Mesenchymal stem cell of the bone marrow (primary cell): Measurements from ENCODE around the genes SKIDA1 and EBLN1.

DNA sequence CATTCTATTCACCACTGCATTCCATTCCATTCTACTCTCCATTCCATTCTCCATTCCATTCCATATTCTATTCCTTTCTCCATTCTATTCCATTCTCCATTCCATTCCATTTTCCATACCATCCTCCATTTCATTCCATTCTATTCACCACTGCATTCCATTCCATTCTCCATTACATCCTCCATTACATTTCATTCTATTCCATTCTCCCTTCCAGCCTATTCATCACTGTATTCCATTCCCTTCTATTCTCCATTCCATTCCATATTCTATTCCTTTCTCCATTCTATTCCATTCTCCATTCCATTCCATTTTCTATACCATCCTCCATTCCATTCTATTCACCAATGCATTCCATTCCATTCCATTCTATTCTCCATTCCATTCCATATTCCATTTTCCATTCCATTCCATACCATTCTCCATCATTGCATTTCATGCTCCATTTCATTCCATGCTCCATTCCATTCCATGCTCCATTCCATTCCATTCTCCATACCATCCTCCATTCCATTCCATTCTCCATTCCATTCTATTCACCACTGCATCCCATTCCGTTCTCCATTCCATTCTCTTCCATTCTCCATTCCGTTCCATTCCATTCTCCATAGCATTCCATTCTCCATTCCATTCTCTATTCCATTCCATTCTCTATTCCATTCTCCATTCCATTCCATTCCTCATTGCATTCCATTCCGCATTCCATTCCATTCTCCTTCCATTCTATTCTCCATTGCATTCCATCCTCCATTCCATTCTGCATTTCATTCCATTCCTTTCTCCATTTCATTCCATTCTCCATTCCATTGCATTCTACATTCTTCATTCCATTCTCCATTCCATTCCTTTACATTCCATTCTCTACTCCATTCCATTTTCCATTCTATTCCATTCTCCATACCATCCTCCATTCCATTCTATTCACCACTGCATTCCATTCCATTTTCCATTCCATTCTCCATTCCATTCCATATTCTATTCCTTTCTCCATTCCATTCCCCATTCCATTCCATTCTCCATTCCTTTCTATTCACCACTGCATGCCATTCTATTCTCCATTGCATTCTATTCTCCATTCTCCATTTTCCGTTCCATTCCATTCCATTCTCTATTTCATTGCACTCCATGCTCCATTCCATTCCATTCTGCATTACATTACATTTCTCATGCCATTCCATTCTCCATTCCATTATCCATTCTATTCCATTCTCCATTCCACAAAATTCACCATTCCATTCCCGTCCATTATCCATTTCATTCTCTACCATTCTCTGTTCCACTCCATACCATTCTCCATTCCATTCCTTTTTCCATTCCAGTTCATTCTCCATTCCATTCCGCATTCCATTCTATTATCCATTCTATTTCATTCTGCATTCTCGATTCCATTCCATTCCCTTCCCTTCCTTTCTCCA, 83.9 kb downstream of the NSUN6 start:
- CAGE, long polyA plus RNA, result no peak

DNA sequence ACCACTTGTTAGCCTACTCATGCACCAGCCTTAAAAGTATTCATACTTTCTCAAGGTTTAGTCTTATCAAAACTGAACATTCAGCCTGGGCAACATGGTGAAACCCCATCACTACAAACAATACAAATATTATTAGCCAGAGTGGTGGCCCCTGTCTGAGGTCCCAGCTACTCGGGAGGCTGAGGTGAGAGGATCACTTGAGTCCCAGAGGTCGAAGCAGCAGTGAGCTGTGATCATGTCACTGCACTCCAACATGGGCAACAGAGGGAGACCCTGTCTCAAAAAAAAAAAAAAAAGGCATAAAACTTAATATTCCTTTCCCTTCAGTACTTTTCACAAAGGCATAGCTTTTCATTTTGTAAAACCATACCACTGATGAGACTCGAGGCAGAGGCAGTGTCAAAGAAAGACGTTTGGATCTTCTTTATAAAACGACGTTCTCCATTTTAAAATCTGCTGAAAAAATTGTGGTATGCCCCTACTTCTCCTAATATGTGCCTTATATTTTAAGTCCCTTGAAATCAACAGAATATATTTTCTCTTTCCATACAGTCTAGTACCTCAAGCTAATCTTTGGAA, 1.9 kb downstream of the NSUN6 start:
- CAGE, long polyA plus RNA, result no peak

DNA sequence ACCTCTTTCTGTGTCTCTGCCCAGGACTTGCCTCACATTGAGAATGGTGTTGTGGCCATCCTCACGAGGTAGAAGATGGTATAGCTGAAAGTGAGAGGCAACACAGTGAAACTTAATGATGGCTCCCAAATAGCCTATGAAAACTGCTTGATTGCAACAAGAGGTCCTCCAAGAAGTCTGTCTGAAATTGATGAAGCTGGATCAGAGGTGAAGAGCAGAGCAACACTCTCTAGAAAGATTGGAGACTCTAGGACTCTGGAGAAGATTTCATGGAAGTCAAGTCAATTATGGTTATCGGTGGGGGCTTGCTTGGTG, 78.2 kb downstream of the ARL5B start:
- CAGE, long polyA plus RNA, result no peak

- CAGE, long polyA plus RNA, result no peak
Measured at GRCh38 chr10:18910089-18910434, 138.5 kb upstream of the MALRD1 start.

DNA sequence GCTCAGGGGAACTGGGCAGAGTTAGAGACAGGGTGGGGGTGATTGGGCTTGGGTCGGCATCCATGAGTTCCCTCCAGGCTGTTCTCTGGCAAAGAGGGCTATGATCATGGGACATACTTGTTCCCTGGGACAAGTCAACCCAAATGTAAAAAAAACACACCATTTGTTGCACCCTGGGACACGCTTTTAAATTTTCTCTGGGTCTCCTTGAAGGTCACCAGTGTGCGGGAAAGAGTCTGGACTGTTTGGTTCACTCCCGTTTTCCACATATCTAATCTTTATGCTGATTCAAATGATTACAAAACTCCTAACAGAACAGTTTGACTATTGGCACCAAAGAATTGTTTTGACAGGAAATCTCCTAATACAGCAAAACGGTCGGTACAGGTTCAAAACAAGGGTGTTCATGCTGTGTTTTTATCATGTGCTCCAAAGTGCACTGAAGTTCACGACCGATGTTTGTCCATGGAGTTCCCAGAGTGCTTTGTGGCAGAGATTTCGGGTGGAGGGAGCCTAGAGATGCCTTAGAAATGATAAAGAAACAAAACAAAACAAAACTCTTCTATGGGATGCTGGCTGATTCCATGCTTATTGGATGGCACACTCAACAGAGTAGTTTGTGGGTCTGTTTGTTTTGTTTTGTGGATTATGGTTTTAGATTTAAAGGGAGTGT, 56.6 kb downstream of the PLXDC2 start:
- CAGE, long polyA plus RNA, result no peak

DNA sequence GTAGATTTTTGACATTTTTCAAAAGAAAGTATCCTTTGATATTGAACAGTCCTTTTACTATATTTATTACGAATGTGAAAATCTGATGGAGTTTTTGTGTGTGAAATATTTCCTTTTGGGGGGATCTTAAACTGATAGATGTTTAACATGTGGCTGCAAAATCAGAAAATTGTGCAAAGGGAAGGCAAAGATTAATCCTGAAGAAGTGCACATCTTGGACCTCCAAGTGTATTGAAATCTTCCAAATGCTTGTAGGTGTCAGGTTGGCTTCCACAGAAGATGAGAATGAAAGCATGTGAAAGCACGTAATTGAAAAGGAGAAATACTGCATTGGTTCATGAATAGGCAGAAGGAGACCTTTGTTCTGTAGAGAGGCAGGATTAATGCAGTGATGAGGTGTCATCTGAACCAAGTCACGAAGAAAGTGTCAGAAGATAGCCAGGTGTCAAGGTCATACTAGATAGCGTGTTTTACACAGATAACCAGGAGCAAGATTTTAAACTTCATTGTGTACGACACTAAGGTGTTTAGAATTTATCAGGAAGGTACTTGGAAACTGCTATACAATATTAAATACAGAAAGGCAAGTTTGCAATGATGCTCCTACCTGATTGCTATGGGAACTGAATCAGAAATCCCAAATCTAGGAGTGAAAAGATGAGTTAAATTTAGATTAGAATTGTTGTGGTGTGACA, 193.2 kb downstream of the PLXDC2 start:
- CAGE, long polyA plus RNA, result no peak

DNA sequence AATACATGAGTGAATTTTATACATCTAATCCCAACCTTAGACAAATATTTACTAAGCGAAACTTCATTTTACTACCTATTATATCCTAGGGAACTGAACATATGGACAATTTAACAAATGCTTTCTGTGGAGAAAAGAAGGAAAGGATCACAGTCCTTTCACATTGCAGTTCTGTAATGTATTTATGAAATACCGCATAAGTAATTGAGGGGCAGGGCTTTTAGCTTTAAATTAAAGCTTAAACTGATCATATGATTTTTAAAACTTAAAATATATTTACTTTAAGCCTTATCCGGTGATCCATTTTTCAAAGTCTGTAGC, 275.7 kb downstream of the PLXDC2 start:
- CAGE, long polyA plus RNA, result no peak

DNA sequence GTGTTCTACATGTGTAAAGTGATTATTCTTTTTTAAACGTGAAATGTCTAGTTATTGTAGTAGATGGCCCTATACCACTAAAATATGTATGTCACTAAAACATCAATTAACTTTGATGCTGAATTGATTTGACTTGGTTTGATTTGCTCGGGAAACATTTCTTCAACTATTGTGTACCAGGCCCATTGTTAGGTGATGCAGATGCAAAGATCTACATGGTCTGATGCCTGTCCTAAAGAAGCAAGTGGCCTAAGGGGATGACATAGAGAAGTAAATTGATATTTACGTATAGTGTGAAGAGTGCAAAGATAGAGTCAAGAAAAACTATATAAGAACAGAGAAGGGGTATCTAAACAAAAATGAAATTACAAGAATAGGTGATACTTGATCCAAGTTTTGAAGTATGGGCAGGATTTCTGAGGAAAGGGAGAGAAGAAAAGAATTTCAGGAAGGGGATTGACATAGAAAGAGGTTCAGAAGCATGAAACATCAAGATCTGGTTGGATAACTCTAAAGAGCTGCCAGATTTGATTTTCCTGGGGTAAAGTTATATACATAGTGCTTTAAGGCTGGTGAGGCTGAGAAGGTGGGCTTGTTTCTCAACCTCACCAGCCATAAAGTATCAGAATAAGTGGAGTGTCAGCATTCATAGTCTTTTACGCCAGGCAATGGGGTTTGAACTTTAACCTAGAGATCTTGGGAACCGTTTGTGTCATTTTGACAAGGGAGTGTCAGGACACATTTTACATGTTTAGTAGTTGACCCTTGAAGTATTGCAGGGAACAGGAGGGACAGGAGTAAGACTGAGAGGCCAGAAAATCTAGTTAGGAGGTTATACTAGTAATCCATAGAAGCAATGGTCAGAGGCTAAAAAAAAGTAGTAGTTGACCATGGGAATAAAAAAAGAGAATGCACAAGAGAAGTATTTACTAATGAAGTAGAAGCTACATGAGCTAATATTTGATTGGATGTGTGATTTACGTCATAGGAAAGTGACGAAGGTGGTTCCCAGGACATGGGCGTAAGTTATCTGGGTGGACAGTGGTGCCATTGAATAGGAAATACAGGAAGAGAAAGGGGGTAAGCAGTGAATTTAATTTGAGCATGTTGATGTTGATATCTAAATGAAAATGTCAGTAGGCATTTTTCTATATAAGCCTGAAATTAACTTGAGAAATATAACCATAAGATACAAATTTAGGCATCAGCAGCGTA, 411.2 kb downstream of the PLXDC2 start:
- CAGE, long polyA plus RNA, result no peak

DNA sequence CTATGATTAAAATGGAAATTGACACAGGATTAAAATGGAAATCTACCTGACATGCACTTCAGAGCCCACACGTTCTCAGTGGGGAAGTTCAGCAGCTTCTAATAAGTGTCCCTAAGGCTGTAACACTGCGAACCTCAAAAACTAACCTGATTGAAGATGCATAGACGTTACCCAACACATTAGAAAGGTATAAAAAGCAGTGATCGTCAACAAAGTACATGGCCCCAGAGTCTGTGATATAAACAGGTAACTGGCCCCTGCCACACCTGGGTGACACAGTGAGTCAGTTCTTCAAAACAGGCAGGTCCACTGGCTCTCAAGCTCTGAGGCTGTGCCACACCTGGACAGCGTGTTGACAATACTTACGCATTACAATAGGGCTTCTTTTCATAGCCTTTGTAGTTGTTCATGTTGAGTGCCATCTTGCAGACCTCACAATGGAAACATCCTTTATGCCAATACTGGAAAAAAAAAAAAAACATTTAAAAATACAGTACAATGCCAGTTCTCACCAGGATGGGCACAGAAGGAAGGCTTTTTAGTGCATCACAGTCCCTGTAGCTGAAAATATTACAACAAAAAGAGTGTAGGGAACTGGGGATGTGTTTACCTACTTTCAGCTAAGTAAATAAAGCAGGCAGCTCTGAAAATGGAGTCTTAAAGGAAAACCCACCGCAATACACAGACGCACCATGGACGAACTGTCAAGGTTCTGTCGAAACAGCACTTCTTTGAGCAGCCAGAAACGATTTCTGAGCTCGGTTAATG, 275.1 kb upstream of the NEBL start:
- CAGE, long polyA plus RNA, result no peak

DNA sequence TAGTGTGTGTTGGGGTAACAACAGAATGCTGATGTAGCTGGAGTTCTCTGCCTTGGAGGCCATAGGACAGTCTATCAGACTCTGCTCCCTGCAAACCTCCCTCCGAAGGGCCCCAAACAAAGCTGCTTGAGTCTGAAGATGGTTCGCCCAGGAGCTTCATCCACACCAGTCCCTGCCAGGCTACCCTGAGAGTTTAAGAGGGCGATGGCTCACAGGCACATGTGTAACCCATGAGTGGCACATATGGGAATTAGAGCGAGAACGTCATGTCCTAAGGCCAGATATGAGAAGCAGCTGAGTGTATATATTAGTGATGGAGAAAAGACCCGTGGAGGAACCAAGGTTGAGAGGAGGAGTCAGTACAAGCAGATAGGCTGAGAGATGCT, 270.5 kb downstream of the SKIDA1 start:
- CAGE, long polyA plus RNA, result no peak

DNA sequence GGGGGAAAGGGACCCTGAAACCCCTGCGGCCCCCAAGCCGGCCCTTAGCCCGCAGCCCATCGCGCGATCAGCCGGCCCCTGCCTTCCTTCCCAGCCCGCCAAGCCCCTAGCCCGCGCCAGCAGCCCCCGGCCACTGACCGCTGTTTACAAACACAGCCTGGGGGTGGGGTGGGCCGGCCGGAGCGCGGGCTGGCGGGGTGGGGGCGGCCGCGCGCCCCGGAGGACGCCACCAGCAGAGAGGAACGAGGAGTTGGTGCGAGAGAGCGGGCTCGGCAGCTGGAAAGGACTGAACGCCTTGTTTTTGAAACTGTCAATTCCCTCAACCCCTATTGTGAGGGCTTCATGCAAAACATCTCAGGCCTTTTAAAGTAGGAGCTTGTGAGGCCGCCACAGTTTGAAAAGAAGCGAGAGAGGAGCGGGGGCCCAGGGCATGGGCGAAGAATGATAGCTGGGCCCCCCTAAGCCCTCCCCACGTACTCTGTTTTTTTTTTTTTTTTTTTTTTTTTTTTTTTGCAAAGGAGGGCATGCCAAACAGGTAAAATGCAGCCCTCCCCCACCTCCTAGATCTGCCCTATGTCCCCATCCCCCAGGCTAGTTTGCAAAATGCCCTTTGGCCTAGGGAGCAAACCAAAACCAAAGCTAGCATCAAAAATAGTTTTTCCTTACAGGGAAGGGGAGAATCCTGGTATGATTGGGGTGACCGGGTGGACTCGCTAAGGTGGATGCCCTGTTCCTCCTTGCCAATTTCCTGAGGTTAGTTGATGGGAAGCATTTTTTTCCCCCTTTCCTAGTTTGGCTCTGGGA, 15.0 kb downstream of the SKIDA1 start:
- CAGE, long polyA plus RNA, result no peak

DNA sequence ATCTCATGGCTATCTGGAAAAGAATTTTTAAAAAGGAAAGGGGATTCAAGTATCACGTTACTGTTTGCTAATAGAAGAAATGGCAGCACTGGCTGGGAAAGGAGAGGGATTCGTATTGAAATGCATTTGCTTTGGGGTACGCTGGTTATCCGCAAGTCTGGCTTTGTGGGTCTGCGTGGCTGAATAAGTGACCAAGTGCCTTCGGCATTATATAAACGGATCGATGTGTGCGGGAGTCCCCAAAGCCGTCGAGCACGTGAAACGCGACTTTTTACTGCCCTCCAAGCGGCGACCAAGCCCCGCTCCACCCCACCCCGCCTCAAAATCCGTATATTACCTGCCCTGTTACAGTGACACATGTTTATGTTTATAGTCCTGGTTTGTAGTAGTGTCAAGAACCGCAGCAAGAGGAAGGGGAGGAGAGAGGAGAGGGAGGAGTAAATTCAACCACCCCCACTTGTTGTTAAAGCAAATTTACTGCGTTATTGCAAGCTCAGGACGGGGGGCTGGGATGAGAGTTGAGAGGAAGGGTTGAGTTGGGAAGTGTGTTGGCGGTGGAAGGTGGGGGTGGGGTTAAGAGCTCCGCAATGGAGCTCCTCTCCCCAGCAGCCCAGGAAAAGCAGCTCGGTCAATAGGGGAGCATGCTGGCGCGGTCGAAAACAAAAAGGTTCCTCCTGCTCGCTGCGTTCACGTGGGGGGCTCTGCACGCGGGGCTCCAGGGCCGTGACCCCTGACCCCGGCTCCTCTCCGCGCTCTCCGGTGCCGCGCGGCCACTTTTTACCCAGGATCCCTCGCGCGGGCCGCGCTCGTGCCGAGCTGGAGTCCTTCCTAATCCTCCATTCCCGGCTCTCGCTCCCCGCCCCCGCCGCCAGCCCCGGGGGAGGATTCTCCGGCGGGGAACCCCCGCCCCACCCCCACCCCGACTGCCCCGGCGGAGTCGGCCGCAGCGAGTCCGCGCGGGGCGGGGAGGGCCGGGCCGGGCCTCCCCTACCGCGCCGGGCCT, at the start of gene SKIDA1:
Gene SKIDA1, minus strand, starts transcription at position 473 of the 1,003 bp plus-strand sequence.
- CAGE, long polyA plus RNA, result no peak

GRCh38 chr10:21734978-21735641, 201.1 kb downstream of the MLLT10 start:
- CAGE, long polyA plus RNA, result no peak

DNA sequence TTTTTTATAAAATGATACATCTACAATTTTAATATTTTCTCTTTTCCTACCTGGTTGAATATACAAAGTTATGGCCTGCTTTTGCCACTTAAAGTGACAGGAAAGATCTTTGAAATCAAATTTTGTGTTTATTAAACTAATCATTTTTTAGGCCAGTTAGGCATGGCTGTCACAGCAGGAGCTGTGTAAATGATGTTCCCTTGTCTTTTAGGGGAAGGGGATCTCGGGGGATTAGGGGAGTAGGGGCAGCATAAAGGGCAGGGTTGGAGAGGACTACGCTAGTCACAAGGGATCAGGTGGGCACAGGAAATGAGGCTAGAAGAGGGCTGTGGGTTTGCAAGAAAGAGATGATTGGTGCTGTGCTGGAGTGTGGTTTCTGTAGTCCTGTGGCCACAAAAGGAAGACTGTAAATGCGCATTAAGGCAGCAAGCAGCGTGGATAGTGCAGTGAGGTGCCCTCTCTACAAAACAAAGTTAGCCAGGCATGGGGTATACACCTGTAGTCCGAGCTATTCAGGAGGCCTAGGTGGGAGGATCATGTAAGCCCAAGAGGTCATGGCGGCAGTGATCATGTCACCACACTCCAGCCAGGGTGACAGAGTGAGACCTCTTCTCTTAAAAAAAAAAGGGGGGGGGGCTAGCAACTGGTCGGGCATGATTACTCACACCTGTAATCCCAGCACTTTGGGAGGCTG, 212.0 kb downstream of the MLLT10 start:
- CAGE, long polyA plus RNA, result no peak

DNA sequence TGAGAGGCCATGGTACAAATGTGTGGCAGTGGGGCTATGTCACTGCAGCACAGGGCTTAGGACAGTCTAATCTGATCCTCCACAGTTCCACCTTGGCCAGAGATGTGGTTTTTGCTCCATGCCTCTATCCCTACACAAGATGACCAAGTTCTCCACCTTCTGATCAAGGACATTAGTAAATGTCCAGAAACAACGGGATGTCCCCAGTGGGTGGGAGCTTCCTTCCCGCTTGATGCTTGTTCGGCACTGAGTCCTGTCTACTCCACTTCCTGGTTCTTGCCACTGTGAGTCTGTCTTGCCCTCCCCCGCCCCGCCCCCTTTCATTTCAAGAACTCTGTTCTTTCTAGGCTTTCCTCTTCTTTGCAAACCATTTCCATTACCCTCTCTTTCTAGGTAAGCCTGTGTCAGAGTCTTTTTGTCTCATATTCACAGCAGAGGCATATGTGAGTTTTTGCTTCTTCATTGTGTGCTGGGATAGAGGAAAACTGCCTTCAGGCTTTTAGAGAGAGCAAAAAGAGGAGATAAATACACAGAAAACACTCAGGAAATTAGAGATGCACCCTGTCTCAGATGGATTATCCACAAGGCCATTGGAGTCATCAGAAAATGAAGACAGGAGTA, 19.3 kb upstream of the DNAJC1 start:
- CAGE, long polyA plus RNA, result no peak

DNA sequence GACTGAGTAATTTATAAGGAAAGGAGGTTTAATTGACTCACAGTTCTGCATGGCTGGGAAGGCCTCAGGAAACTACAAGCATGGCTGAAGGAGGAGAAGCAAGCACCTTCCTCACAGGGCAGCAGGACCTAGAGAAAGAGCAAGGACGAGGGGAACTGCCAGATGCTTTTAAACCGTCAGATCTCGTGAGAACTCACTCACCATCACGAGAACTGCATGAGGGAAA, at the start of gene EBLN1:
Gene EBLN1, minus strand, starts transcription at position 141 of the 226 bp plus-strand sequence.
- CAGE, long polyA plus RNA, result no peak

DNA sequence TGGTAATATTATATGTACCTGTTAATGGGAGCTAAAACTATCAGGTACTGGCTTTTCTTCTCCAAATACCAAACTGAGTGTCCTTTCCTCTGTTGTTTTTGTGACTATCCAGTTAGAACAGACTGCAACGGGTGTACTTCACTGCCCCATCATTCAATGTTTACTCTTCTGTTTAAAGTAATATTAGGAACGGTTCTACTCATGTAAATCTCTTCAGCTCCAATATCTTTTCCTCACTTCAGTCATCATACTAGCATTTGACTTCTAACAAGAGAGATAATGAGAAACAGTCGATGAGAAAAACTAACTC, 13.0 kb upstream of the EBLN1 start:
- CAGE, long polyA plus RNA, result no peak

DNA sequence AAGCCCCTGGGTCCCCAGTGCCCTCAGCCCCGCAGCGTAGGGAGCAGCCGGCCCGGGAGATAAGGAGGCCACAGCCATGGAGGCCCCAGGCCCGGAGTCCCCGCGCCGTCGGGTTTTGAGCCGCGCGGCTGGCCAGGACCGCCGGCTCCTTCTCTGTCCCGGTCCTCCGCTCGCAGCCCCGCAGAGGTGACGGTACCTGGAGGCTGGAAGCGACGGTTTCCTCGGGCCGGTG, 35.3 kb upstream of the EBLN1 start:
- CAGE, long polyA plus RNA, result no peak

DNA sequence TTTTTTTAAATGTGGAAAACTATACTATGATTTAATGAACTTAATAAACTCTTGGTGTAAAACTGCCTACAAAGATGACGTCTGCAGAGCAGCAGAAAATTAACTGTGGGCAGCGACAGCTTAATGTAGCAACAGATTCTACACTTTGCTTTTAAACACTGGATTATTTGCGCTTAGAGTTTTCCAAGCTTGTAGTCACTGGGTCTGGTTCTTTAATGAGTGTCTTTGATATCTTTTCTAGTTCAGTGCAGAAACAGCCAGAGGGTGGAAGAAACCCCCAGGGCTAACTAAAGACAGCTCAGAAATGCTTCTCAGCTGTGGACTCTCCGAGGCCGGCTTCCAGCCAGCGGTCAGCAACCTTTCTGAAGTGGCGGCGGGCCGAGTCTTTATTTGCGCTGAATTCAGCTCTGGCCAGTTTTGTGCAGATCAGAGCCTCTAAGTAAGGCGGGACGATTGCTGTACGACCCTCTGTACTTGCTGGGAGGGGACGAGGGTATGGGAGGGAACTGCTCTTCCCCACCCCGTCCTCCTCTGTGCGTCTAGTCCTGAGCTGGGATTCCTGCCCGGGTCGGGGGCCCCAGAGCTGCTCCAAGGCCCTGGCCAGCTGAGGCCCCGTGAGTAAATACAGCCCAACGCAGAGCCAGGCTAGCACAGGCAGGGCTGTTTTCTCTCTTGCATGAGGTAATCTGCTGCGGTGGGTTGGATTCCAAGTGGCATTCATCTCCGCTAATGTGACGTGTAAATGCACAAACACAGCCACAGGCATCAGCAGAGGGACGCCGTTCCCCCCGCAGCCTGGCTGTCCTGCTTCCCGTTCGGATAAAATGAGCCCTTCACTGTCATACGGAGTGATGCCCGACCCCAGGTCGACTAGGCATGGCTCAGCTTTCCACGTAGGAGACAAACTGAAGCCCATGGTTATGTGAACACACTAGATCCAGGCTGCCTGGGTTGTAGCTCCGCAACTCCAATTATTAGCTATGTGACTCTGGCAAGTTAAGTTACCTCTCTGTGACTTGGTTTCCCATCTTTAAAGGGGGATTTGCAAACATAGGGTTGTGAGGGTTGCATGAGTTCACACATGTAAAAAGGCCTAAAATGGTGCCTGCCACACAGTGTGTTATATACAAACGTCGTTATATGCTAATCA, 159.7 kb downstream of the PIP4K2A start:
- CAGE, long polyA plus RNA, result no peak

DNA sequence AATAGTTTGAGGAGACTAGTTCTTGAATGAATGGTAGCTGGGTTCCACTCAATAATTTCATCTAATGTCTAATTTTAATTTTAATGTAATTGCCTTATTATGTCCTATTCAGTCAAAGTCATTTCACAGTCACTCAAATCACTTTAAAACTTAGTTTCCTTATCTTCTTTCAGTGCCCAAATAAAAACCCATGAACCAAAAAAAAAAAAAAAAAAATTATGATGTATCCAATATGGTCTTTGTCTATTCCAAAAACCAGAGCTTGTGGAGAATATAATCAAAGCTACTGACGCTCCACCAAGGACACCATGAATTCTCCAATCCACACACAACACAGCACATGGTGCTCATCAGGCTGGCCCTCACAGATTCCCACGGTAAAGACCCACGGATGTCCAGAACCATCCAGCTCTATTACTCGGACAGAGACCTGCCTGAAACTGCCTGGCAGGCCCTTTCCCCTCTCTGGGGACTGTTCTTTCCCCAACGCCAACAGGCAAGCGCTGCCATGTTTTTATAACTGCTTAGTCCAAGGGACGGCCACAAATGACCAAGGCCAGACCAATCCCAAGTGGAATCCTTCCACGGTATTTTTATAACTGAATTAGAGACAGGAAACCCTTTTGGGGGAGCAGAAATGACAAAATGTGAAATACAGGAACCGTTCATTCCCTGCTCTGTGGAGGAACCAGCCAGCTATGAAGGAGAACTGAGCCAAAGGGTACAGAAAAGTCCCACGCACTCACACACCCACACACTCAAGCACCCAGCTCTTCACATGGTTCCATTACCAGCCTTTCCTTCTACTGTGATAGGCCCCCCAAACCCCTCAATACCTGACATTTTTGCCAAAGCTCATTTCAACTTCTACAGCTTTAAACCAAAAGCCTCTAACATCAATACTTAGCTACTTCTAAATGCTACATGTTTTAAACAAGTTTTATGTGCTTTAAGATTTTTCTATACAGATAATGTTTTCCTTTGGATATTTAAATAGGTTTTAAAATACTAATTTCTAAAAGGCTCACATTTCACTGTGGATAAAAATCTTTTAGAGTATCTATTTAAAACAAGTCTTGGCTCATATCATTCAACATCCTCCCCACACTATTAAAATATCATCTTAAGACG, 4.1 kb downstream of the PIP4K2A start:
- CAGE, long polyA plus RNA, result no peak